RPMI7951 (cell line): Measurements from ENCODE around the genes ETV5 and ST6GAL1.

- RAMPAGE, long total RNA, result no peak
These were observed 6.0 kb upstream of the LIPH start for GRCh38 chr3:185558288-185558900.

DNA sequence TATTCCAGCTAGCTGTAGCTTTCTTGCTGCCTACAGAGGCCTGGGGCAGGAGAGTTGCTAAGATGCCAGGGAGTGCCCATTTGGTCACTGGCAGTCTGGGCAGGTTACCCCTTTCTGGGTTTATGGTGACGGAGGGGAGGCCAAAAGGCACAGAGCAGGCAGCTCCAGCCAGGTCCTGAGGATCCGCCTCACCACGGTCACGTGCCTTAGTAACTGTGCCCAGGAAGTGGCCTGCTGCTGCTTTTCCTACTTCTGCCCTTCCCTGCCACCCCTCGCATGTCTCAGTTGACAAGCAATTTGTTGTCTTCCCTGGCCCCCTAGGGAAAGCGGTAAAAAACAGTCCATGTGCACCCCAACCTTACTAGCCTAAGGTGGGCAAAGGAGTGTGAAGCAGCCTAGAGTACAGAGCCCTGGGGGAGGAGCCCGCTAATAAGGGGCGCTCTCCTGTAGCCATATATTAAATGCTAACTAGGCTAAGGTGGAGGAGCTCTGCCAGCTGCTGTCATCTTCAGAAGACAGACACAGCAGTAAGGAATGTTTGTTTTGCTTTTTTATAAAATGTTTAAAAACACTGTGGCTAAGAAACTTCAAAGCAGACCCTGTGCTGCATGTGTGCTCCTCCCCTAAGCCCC lies 9.1 kb upstream of the LIPH start:
- RAMPAGE, long total RNA, result no peak

DNA sequence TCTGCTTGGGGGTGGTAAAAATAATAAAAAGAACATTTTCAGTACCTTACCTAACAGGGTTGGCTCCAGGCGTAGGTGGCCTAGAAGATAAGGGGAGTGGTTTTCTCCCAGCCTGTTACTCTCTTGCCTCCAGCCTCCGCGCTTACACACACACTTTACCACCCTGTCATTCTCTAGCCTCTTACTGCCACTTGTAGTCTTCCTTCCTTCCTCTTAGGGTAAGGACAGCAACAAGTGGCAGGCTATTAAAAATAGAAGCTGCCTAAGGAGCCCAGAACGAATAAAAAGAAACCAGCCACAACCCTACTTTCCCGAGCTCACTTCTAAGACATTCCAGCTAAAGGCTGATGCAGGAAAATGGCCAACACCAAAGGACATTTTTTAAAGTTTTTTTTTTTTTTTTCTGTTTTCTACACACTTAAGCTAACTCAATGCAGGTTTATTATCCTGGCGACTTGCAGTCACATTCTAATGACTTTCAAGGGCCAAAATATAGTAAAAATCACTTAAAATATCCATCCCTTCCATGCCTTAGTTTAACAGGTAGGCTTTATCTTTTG lies 9.7 kb upstream of the LIPH start:
- RAMPAGE, long total RNA, result no peak

DNA sequence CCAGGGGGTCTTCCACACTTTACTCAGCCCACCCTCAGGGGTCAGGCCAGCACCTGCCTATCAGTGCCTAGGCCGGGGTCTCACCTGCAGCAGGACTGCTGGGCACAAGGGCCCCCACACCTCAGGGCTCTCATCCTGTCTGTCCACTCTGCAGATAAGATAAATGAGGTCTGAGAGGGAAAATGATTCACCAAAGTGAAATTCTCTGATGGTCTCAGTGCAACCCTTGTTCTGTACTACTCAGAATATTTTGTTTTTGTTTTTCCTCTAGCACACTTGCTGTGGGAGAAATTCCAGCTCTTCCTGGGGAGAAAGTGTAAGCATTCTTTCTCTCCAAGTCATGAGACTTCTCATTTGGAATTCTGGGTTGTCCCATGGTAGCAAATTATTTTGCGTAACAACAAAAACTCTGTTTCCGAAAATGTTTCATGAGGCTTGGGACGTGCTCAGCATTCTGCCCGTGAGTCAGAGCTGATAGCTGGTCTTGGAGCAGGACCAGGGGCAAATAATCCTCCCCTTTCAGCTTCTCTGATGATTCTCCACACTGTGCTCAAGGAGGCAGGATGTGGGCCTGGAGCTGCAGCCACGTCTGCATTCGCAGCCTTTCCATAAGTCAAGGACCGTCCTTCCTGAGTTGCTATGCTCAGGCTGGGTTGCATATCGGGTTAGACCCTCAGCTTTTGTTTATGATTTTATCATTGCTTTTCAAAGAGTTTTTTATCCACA lies 70.2 kb downstream of the SENP2 start:
- RAMPAGE, long total RNA, result no peak

DNA sequence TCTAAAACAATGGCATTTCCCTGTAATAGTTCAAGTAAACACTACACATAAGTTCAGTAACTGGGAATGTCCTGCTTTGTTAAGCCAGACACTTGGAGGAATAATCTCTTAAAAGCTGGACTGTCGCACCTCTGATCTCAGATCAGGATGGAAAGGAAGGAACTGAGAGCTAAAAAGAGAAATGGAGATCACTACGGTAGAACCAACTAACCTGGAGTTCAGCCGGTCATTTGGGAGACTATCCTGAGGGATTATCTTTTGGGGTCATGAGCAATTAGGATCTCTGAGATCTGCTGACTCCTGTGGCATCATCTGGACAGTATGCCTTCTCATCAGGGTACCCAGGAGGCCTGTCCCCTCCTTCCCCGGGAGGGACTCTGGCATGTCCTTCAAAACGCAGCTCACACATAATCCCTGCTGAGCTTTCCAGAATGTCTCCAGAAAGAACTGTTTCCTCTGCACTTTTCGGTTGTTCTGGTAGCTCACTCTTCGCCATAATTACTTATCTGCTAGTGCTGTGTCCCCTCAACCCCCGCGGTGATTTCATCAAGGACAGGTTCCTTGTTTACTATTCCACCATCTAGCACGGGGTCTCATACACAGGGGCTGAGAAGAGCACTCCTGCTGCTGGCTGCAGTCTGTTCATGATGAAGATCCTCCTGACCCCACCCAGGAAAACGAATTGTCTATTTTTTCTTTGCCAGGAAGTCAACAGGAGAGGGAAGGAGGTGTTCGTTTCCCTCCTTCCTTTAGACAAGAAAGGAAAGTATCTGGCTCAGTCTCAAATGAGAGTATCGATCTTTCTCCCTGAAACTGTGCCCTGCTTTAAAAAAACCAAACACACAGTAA lies 115.7 kb downstream of the SENP2 start:
- RAMPAGE, long total RNA, result no peak

GRCh38 chr3:185760390-185761256 lies 64.2 kb downstream of the IGF2BP2 start:
- RAMPAGE, long total RNA, result no peak

GRCh38 chr3:185807707-185808196 lies 17.1 kb downstream of the IGF2BP2 start:
- RAMPAGE, long total RNA, result no peak

- RAMPAGE, long total RNA, result no peak
These were observed 1.3 kb upstream of the IGF2BP2 start for GRCh38 chr3:185825944-185826757.

GRCh38 chr3:185912845-185913342 lies 24.9 kb downstream of the TRA2B start:
- RAMPAGE, long total RNA, result no peak

GRCh38 chr3:185914281-185915050 lies 23.3 kb downstream of the TRA2B start:
- RAMPAGE, long total RNA, result no peak

- RAMPAGE, long total RNA, result no peak
These were observed 12.8 kb downstream of the TRA2B start for GRCh38 chr3:185924894-185925609.

GRCh38 chr3:185927556-185928576 lies 9.9 kb downstream of the TRA2B start:
- RAMPAGE, long total RNA, result no peak

- RAMPAGE, long total RNA, result no peak
These were observed 9.8 kb downstream of the ETV5 start for GRCh38 chr3:186098801-186099745.

DNA sequence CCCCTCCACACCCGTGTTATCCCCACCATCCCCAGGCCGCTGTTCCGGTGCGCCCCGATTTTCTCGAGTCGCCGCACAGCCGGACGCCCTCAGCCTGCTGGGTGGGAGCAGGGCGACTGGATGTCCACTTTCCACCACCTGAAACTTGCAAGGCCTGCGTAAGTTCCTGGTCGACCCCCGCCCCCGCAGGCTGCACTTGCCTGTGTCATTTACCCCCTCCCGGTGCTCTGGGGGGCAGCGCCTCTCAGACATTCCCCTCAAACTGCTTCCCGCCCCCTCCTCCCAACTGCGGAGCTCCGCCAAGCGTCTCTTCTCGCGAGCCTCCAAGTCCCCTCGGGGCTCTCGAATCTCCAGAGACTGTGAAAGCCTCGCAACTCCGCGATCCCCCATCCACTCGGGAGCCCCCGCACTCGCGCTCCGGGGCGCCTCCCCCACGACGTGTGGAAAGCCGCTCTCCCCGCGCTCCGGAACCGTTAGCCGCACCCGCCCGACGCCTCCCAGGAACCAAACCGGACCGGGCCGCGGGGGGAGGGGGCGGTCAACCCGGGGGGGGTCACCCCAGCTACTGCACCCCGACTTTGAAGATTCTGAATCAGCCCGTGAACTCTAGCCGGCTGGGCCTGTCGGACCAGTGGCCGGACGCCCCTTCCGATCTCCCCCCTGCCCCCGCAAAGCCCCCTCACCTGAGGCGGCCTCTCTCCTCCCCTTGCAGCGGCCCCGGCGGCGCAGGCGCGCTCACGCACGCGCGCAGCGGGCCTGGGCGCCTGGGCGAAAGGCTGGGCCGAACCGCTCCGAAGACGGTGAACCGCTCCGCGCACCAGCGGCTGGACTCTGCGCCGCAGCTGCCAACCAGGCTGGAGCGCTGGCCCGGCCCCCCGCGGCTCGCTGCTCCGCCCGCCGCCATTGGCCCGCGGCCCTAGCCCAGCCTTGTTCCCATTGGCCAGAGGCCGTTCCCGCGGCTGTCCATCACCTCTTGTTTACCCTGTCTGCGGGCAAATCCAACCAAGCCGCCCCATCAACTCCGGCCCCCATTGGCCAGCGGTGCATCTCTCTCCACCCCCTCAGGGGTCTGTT lies at the start of gene ETV5:
TSS of gene ETV5 (minus strand) at position 833 of the 1,074 bp plus-strand sequence.
- RAMPAGE, long total RNA, result no peak

DNA sequence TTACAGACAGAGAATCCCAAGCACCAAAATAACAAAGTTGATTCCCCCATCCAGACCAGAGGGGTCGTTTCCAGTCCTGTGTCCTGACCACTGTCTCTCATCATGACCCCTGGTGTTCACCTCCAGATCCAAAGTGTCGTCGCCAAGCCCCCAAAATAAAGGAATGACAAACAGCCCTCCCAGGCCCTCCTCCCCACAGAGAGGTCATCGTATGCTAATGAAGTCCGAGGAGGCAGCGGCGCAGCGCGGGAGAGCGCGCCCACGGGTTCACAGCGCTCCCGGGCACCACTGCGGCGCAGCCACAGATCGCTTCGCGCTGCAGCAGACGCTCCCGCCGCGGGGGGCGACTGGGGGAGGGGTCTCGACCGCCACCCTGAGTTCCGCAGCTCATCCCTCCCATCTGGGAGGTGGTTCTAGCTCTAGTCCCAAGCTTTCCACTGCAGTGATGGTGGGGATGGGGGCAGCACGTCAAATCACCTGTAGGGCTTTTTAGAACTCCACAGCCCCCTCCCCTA lies 1.3 kb downstream of the DGKG start:
- RAMPAGE, long total RNA, result no peak

DNA sequence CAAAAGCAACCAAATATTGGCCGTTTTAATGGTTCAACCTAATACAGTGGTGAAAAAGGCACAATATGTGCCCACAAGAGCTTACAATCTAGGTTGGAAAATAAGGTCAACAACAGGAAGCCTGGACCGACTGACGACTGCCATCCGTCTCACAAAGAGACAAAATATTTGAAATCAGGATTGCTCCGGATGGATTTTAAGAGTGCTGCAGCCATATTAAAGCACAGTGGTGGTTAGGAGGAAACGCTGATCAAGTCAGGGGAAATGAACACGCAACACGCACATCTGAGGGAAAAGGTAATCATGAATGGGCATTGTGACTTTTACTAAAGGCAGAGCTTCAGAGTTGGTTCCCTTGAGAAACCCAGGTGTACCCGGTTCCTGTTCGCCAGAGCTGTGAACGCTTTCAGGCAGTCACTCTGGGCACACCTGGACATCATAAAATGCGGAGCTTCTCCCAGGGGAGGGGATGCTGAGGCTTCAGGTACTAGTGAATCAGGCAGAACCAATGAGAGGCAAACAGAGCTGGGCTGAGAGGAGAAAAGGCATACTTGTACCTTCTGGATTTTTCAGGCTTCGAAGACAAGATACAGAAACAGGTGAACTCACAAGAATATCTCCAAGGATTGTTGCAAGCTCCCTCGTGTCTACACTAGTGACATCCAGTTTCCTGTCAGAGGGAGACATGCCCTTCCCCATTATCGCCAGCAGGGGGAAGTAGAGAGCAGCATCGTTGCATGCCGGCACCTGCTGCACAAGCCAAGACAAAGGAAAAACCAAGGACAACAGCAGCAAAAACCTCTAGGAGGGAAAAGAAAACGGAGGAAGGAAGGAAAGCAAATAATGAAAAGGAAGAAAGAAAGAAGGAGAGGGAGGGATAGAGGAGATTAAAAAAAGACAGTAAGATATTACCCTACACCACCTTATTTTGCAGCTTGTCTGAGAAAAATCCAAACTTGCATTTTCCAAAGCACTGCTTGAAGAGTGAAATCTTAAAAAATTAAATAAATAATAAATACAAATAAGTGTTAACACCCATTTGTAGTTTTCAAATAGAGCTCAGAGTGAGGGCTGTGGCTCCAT lies 1.8 kb downstream of the AHSG start:
- RAMPAGE, long total RNA, result no peak

DNA sequence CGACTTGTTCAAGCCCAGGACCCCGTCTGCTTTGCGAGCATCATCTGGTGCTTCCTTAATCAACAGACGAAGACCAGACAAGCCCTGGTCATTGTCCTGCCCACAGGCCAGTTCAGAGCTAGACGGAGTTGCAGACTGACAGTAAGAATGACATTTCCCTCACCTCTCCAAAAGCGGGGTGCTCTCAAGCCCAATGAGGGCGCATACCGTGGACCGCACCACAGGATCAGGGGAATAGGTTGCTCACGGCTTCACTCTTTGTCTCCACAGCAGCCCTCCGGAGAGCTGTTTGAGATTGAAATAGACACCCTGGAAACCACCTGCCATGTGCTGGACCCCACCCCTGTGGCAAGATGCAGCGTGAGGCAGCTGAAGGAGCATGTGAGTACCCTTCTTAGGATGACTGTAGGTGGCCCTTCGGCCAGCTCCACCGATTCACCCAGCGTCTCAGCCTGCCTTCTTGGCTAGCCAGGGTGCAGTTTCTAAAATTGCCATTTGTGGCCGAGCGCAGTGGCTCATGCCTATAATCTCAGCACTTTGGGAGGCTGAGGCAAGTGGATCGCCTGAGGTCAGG lies 2.6 kb downstream of the AHSG start:
- RAMPAGE, long total RNA, result no peak

- RAMPAGE, long total RNA, result no peak
These were observed 4.6 kb upstream of the FETUB start for GRCh38 chr3:186635536-186636017.

GRCh38 chr3:186788136-186788577 lies 4.8 kb downstream of the EIF4A2 start:
- RAMPAGE, long total RNA, result no peak

DNA sequence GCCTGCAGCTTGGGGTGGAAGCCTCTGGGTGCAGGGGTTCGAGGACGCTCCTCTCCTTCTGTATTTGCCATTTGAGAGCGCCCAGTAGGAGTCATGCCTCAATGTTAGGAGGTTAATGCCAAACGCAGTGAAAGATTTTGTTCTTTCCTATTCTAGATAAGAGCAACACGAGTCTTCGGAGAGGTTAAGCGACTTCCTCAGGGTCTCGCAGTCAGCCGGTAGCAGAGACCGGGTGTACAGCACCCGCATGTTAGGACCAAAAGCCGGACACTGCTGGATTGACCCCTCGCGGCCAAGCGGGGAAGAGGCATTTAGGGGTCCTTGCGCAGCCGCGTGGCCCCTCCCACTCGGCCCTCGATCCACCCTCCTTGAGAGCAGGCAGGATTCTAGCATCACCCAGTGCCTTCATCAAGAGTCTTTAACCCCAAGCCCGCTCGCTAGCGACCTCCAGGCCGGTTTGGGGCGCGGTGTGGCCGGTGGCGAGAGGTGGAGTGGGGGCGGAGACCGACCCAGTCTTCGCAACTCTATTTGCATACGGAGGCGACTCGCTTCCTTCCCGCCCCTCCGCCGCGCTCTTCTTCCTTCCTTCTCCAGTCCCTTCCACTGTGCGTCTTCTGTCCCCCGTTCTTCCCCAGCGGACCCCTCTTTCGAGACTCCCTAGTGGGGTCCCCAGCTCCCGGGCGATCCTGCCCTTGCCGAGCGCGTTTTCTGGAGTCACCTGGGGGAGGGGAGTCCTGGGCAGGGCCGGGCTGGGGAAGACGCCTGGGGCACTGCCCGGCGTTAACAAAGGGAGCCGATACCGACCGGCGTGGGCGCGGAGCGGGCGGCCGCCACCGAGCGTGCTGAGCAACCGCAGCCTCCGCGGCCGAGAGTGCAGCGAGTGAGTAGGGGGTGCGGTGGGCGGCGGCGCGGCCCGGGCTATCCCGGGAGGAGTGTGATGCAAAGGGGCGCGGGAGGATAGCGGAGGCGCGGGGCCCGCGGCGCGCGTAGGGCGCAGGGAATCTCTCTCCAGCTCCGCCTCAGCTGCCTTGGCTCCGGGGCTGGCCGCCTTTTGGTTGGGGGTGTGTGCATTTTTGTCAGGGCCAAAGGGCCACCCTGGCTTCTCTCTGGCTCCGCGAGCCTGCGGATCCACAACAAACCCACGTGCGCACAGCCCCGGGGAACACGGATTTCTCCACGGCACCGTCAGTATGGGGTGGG lies at the start of gene ST6GAL1:
TSS of gene ST6GAL1 (plus strand) at position 572 of the 1,200 bp plus-strand sequence.
- RAMPAGE, long total RNA, result no peak